Renal cortical epithelial cell (primary cell): ENCODE measurements around a stretch of chr4.

- RRBS, result no CpG with 5 or more reads among the region's 11 CpGs
These were observed 232.3 kb downstream of the MAML3 start for GRCh38 chr4:139921532-139922321.

DNA sequence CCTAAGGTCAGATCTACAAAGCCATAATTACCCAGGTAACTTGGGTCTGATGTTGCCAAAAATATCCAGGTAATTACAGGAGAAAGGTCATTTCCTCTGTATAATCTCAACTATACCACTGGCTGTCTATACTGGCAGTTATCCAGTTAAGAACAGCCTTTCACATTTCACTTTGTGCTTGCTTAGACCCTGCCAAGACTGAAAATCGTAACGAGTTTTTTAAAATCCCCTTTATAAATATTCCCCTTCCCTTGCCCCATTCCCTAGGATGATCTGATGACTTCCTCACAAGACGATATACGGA lies 105.5 kb downstream of the MAML3 start:
- RRBS, result no CpG with 5 or more reads among the region's 4 CpGs

DNA sequence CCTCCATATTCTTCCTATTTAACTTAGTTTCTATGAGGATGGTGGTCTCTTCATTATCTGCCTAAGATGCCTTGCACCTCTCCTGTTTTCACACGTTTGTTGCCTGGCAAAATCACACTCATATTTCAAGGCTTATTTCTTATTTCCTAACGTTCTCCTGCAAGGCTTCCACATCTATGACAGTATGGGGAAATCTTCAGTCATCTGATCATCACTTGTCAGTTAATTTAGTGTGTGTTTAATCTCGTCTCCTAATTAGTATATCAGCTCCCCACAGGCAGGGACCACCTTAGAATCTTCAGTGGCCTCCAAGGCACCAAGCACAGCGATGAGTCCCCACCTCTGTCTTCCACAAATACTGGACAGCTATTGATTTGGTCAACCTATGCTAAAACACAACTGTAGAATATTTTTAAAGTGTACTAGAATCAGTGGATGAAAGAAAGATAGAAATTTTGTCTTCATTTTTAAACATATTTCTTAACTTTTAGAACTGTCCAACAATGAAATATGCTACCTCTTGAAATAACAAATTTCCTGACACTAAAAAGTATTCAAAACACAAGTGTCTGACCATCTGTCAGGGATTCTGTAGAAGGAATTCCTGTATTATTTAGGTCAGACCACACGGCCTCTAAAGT lies 99.4 kb downstream of the MAML3 start:
- RRBS, result no CpG with 5 or more reads among the region's 5 CpGs

GRCh38 chr4:140098313-140099266 lies 55.4 kb downstream of the MAML3 start:
- RRBS, result no CpG with 5 or more reads among the region's 8 CpGs

- RRBS, result no CpG with 5 or more reads among the region's 4 CpGs
These were observed 9.2 kb downstream of the MAML3 start for GRCh38 chr4:140144731-140145247.

GRCh38 chr4:140242626-140243214 lies 88.7 kb upstream of the MAML3 start:
- RRBS, result no CpG with 5 or more reads among the region's 6 CpGs

- RRBS, result no CpG with 5 or more reads among the region's 6 CpGs
These were observed 98.0 kb upstream of the MAML3 start for GRCh38 chr4:140251997-140252367.

DNA sequence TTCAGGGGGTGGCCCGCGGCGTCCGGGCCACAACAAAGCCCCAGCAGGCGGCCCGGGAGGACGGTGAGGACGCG lies 162 bp downstream of the TBC1D9 start:
- RRBS, result 0% methylated on average over 4 of the region's 9 CpGs

GRCh38 chr4:141332374-141333424 lies 112.0 kb downstream of the ZNF330 start:
- RRBS, result no CpG with 5 or more reads among the region's 58 CpGs

GRCh38 chr4:142132534-142133475 lies 496.4 kb downstream of the IL15 start:
- RRBS, result no CpG with 5 or more reads among the region's 8 CpGs

DNA sequence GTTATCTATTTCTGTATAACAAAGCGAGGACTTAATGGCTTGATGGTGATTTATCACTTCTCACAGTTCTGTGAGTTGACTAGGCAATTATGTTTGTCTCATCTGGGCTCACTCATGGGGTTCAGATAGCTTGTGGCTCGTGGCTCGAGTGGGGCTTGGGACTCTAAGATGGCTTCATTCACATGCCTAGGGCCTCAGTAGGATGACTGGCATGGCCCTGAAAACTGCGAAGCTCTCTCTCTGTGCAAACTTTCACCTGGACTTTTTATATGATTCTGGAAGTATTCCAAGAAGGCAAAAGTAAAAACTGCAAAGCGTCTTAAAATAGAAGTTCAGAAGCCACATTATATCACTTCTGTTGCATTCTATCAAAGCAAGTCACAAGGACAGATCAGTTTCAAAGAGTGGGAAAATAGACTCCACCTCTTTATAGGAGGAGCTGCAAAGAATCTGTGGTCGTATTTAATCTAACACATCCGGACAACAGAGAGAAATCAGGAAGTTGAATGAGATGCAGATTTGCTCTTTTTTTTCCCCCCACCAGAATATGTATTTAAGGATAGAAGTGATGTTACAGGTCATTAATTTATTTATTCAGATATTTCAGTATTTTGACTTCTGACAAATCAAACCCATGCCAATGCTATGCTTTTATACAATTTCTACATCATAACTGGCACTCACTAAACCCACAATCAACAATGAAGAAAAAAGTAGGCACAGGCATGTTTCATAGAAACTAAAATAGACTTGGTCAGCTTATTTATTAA lies 491.1 kb downstream of the INPP4B start:
- RRBS, result no CpG with 5 or more reads among the region's 7 CpGs

DNA sequence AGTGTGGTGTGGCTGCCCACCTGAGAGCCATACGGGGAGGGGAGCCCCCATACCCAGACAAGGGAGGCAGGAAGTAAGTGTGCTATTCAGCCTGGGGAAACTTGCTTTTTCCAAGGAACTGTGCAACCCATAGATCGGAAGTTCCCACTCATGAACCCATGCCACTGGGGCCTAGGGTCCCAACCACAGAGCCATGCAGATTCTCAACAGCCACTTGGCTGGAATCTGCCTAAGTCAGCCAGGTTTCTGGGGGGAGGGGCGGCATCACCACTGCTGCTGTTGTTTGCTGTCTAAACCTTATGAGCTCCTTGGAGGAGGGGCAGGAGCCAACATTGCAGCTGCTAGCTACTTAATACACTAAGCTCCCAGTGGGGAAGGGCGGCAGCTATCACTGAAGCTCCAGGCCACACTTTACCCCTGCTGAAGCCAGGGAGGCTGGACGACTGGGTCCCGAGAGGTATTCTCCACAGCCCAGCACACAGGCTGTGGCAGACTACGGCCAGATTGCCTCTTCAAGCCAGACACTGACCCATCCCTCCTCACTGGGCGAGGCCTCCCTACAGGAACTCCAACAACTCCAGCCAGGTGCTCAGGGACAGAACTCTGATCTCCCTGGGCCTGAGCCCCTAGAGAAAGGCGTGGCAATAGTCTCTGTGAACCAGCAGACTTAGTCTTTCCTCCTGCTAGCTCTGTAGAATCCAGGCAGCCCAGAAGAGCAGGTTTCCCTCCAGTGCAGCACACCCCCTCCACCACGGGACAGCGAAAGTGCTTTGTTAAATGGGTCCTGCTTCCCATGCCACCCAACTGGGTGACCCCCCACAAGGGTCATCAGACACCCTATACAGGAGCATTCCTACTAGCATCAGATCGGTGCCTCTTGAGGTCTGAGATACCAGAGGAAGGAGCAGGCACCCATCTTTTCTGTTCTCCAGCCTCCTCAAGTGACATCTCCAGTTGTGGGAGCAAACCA lies 410.2 kb downstream of the INPP4B start:
- RRBS, result no CpG with 5 or more reads among the region's 12 CpGs

DNA sequence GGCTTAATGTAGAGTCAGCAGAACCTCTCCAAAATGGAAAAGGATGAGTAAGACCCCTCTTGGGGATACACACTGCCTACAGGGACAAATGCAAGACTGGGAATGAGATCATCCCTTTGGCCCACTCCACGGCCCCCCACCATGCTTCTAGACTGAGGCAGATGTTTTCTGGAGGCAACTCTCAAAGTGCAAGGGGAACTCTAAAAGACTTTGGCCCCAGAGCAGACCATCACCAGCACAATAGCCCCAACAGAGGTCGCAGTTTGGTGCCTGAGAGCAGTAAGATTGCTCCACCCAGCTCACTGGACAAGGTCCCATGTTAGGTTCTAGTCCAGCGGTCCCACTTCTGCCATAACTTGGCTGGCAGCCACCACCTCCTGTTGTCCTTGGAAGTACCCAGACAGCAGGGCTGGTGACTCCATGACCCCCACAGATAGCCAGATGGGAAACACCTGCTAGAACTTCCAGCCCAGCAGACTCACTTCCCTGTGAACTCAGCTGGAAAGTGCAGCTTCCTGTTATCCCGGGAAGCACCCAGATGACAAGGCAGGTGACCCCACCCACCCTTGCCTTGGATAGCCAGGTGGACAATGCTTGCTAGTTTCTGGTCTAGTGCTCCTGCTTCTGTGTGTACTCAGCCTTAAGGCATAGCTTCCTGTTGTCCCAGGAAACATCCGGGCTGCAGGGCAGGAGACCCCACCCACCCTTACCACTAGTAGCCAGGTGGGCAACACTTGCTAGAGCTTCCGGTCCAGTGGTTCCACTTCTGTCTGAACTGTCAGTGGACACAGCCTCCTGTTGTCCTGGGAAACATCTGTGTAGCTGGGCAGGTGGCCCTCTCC lies 372.5 kb downstream of the INPP4B start:
- RRBS, result 29% methylated on average over 2 of the region's 6 CpGs

DNA sequence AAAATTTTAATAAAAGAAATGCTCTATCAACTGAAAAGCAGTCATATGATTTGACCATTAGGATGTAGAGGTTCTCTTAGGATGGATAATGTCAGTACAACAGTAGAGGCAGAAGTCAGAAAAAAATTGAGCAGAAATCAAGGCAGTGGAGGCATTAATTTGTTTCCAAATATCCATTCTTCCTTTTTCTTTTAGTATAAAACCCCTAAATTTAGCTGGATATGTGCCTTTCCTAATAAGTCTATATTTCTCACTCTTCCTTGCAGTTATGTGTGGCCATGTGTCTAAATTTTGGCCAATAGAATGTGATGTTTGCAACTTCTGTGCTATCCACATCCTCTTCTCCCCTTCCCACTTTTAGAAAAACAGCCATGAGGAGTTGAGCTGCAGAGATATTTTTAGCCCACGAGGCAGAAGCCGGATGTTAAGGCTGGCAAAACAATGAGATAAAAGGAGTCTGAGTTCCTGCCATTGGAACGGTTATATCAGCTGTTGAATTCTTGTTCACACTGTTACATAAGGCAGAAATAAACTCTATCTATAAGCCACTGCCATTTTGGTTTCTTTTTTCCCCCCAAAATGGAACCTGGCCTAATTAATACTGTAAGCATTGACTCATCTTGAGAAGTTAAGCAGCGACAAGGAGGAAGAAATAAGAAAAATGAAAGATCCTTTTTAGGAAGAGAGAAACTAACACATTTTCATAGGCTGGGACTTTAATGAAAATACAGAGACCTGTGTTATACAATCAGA lies 200.7 kb downstream of the INPP4B start:
- RRBS, result no CpG with 5 or more reads among the region's 4 CpGs

- RRBS, result no CpG with 5 or more reads among the region's 7 CpGs
These were observed 28.8 kb downstream of the INPP4B start for GRCh38 chr4:142817245-142817796.

DNA sequence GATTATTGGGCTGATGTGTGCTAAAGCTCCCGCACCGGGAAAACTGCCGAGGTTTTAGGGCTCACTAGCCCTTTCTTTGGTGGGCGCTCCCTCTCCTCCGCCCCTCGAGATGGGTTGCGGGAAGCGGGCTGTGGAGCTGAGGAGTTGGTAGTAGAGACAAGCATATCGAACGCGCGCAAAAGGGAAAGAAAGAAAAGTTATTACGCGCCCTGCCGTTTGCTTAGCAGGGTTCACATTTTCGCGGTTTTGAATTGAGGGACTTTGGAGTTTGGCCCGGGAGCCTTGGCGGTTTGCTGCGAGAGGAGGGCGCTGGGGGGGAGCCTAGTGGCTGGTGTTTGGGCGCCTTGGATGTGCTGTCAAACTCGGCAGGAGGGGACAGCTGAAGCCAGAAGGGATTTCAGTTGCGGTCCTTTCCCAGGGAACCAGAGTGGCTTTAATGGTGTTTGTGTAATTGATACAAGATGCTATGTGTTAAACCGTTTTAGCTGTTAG lies 996 bp downstream of the GAB1 start:
- RRBS, result no CpG with 5 or more reads among the region's 25 CpGs

DNA sequence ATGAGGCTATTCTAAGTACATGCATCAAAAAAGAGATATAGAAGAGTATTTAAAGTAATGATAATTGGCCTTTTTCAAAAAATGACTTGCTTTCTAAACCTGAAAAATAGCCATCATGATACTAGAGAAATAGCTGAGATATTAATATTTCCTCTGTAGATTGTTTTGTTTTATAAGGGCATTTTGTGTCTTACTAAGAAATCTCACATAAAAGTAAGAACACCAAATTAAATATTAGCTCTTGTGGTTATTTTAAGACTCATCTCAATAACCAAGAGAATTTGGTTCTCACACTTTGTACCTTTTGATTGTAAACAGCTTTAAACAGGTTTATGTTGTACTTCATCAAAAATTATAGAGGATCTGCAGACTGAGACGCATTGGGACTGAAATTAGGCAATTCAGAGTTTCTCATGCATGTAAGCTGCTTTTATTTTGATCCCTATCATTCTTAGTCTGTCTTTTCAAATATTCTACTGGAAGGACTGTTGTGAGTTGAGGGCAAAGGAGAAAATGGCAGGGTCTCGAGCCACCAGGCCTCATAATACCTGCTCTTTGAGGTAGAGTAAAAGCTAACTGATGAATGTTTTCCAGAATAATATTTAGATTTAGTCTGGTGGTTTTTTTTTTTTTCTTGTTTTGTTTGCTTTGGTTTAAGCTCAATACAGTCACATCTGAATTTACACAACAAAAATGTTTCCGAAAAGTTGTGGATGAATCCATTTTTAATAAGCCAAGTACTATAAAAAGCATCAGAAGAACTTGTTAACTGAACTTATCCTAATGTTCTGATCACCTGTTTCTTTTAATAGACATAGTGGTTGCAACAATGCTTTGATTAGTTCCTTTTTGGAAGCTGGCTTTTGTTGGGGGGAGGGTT lies 40.0 kb downstream of the GAB1 start:
- RRBS, result no CpG with 5 or more reads among the region's 3 CpGs

DNA sequence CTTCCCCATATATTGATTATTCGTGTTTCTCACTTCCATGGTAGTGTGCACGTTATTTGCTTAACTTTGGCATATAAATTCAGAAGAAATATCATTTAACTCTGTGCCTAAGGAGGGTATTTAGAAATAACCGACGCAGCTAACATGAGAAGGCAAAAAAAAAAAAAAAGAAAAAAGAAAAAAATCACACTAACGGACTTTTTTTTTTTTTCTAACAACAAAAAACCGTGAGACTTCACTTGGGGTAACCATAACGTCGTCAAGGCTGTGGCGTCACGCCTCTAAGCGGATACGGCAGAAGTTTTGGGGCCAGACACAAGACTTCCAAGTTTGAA lies 692 bp upstream of the SMARCA5 start:
- RRBS, result no CpG with 5 or more reads among the region's 12 CpGs

DNA sequence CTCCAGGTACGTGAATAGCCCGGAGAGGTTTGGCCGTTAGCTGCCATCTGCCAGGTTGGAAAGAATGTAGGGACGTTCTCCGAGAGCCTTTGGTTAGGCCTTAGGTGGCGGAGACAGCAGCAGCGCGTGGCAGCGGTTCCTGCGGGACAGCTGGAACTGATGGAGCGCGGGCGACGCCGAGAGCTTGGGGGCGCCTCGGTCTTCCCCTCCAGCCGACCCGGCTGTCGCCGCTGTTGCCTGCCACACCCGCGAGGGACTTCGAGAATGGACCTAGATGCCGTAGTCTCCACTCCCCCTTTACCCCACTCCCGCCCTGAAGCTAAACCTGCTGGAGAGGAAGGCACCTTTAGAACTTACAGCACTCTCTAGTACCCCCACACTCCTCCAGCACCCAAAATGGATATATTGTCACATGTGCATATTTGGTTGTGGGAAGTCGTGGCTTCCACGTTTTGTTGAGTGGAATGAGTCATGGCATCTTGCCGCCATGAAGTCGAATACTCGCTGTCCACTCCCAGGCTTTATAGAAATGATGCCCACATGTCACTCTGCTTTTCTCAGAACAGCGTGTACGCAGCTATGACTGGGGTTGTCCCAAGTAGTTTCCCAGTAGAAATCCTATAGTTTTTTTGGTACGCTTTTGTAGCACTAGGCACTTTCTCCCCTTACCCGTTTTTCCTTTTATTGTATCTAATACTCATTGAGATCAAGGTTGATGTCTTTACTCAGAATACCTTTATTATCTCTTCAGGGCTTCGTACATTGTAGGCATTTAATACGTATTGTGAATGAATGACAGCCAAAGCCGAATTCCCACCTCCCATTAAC lies 517 bp downstream of the ABCE1 start:
- RRBS, result no CpG with 5 or more reads among the region's 38 CpGs